AG09319 (cell line): ENCODE measurements around the gene TMEM87B.

GRCh38 chr2:110155806-110156407 lies 40.3 kb upstream of the MALL start:
- RRBS, result no CpG with 5 or more reads among the region's 4 CpGs

DNA sequence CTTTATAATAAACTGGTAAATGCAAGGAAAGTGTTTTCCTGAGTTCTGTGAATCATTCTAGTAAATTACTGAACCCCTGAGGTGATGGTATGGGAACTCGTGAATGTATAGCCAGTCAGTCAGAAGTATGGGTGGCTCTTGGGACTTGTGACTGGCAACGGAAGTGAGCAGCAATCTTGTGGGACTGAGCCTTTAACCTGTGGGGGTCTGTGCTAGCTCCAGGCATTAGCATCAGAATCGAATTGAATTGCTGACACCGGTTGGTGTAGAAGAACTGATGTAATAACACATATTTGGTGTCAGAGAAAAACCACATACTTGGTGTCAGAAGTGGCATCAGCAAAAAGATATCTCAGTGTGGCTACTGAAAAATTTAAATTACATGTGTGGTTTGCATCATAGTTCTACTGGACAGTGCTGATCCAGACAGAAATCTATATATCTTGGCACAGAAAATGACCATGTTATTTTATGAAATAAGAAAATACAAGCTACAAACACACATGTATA lies 37.2 kb downstream of the NPHP1 start:
- RRBS, result no CpG with 5 or more reads among the region's 4 CpGs

DNA sequence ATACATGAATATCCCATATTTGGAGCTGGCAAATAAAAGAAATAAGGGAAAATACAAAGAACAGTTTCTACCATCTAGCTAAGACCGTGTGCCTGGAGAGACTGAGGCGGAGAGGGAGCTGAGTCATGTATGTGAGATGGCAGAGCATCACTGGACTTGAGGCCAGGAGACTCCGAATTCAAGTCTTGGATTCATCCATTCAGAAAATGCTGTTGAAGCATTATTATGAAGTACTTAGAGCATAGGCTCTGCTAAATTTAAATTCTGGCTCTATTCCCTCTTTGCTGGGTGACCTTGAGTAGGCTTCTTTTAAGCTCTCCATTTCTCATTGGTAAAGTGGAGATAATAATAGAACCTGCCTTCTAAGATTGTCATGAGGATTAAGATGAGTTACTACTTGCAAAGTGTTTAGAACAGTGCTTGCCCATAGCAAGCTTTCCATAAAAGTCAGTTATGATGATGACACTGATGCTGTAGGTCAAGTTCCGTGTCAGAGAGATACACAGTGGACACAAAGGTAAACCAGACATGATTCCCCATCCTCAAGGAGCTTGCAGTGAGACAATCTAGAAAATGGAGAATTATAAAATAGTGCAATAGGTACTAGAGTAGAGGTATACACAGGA lies 34.6 kb downstream of the NPHP1 start:
- RRBS, result no CpG with 5 or more reads among the region's 4 CpGs

DNA sequence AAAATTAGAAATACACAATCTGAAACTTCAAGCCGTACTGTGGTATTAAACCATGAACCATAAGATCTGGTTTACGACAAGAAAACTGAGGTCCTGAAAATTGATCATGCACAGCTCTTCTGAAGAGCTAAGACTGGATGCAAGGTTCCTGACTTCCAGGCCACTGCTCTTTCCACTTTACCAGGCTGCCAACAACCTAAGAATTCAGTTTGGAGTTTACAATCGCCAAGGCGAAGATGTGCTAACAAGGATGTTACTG lies 772 bp downstream of the MTLN start:
- RRBS, result no CpG with 5 or more reads among the region's 4 CpGs

GRCh38 chr2:110219334-110219828 lies 7.0 kb upstream of the MTLN start:
- RRBS, result no CpG with 5 or more reads among the region's 1 CpG

DNA sequence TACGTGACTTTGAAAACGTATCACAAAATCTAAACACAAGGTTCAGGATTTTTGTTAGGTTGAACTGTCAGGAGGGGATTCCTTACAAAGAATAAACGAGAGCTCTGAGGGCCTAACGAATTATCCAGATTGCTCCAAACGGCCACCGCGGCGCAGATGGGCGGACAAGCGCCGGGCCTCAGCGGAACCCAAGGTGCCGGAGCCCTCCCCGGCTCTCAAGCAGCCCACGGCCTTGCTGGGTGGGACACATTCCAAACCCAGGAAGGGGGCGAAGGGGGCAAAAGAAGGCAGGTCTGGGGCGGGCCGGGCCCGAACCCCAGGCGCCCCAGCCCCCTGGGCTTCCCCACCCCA lies 285 bp downstream of the BUB1 start:
- RRBS, result 2% methylated on average over 6 of the region's 20 CpGs

GRCh38 chr2:110846948-110847523 lies 114.7 kb downstream of the ACOXL start:
- RRBS, result no CpG with 5 or more reads among the region's 9 CpGs

GRCh38 chr2:111168434-111169279 lies 47.9 kb downstream of the BCL2L11 start:
- RRBS, result no CpG with 5 or more reads among the region's 11 CpGs

- RRBS, result no CpG with 5 or more reads among the region's 4 CpGs
Measured at GRCh38 chr2:111414030-111414235, 293.2 kb downstream of the BCL2L11 start.

DNA sequence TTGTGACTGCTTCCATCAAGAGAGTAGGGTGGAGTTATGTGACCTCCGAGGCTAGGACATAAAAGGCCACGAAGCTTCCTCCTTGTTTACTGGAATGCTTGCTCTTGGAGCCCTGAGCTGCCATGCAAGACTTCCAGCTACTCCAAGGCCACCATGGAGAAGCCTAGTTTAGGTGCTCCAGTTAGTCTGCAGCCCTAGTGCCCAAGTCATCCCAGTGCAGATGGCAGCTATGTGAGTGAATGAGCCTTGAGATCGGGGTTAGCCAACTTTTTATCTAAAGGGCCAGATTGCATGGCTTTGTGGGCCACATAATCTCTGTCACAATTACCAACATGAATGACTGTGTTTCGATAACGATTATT lies 2.3 kb upstream of the MERTK start:
- RRBS, result no CpG with 5 or more reads among the region's 5 CpGs

GRCh38 chr2:111954584-111955270 lies 56.3 kb downstream of the MERTK start:
- RRBS, result no CpG with 5 or more reads among the region's 6 CpGs

- RRBS, result 1% methylated on average over 28 of the region's 67 CpGs
Measured at GRCh38 chr2:112055107-112055779, at the start of gene TMEM87B. TSS of gene TMEM87B (plus strand) at chr2:112055269.

GRCh38 chr2:112089216-112089761 lies 34.2 kb downstream of the TMEM87B start:
- RRBS, result no CpG with 5 or more reads among the region's 5 CpGs

GRCh38 chr2:112315568-112315897 lies 40.1 kb downstream of the ZC3H6 start:
- RRBS, result no CpG with 5 or more reads among the region's 3 CpGs

DNA sequence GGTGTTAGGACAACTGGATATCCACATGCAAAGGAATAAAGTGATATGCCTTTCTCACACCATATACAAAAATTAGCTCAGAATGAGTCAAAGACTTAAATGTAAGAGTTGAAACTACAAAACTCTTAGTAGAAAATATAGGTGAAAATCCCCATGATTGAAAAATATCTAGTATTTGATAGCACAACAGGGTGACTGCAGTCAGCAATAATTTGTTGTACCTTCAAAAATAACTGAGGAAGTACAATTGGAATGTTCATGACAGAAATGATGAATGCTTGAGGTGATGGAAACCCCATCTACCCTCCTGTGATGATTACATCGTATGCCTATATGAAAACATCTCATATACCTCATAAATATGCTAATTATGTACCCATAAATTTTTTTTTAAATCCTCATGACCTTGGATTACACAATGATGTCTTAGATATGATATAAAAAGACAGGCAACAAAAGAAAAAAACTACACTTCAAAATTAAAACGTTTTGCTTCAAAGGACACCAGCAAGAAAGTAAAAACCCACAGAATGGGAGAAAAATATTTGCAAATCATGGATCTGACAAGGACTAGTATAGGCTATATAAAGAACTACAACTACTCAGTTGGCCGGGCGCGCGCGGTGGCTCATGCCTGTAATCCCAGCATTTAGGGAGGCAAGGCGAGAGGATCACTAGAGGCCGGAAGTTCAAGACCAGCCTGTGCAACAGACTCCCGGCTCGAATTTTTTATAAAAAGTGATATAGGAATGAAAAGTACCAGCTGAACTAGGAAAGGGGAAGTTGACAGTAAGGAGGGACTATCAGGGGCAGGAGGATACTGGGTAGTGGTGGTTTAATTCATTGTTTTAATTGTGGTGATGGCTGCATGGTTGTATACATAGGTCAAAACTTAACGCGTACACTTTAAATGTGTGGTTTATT lies 1.2 kb upstream of the POLR1B start:
- RRBS, result no CpG with 5 or more reads among the region's 13 CpGs

- RRBS, result 2% methylated on average over 8 of the region's 12 CpGs
Measured at GRCh38 chr2:112541680-112541941, 654 bp upstream of the POLR1B start.

DNA sequence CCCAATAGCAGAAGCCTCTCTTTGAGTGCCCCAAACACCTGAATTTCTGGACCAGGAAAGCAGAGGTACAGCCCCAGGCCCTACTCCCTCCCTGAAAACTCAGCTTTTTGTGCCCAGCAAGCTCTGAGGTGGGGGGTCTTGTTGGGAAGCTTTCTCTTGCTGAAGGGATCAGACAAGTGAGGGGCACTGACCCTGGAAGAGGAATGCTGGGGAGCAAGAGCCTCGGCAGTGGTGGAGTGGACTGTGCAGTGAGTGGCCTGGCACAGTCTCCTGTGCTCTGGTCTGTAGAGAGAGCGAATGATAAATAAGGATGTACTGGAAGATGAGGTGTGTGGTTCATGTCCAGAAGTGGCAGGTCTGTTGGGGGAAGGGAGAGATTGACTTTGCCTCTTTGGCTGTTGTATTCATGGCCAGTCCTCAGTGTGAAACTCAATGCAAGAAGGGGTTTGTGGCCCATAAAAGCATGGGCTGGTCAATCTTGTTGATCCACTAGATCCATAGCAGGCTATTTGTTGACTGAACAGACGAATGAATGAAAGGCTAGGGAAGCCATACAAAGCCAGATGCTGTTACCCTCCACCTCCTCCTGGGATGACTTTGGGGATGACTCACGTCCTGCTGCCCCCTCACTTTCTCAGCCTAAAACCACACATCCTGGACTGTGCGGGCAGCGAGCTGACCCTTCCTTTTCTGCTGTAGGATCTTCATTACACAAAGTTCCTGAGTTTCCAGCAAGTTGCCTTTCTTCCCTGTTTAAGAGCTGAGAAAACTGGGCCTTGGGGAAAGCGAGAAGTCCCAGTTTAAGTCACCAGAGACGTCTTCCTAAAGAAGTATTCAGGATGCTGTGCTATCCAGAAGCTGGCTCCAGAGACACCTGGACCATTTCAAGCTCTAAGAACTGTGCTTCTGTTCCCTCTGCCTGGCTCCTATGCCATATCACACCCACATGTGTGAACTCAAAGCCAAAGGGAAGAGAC lies 5.1 kb upstream of the SLC20A1 start:
- RRBS, result no CpG with 5 or more reads among the region's 8 CpGs

DNA sequence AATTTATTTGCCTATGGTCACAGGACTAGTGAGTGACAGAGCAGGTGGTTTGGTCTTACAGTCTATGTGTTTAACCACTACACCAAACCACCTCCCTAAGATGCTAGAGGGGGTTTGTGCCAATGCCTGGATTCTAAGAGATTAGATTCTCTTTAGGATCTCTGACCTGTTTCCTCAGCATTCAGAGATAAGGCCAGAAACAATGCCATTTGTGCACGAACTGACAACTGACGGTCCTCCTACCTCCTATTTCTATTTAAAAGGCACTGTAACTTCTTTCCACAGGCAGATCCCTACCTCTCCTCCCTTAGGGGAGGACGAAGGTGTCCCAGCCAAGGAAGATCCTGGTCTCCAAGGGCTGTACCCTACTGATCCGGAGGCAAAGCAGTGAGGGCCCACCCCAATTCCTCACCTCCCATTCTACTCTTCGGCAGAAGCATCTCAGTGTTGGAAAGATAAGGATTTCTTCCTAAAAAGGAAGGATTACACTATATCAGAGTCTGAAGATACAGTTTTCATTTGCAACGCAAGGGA lies 2.1 kb upstream of the SLC20A1 start:
- RRBS, result no CpG with 5 or more reads among the region's 6 CpGs

- RRBS, result no CpG with 5 or more reads among the region's 13 CpGs
Measured at GRCh38 chr2:112646537-112647008, 834 bp downstream of the SLC20A1 start.

DNA sequence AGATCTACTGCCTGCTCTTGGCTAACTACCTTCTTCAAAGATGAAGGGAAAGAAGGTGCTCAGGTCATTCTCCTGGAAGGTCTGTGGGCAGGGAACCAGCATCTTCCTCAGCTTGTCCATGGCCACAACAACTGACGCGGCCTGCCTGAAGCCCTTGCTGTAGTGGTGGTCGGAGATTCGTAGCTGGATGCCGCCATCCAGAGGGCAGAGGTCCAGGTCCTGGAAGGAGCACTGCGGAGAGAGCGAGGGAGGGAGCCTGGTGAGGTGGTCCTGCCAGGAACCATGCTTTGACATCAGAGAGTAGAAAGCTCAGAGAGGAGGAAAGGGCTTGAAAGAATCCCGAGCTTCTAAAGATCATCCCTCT lies 3.3 kb downstream of the IL1B start:
- RRBS, result no CpG with 5 or more reads among the region's 8 CpGs